ENCODE measurements around the genes FBXL17, MAN2A1 and NREP.

DNA sequence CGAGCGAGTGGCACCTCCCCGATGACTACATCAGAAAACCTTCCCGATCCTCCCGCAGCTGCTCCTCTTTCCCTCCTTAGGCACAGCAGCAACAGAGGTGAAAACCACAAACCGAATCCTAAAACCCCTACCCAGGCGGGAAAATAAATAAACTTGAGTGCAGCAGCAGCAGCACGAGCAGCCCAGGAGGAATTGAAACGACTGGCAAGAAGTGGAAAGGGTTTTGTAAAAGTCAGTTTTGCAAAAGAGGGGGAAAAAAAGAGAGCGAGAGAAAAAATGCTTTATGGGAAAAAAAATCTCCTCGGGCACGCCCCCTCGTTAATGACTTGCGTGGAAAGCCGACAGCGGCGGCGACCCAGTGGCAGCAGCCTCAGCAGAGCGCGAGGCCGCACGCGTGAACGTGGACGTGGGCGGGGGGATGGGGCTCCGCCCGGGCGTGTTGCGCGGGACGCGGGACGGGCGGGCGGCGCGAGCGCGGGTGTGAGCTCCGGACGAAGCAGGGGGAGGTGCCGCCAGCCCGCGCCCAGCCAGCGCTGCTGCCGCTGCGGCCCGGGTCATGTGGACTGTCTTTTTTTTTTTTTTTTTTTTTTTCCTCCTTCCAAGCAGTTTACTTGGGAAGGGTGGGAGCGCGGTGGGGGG is 1.3 kb upstream of the EFNA5 start:
- PRO-cap: bidirectional peak, plus-strand start outside the sequence, minus-strand start at position 392 of the sequence
- RAMPAGE, long total RNA, 2 experiments: start-site peak on the minus strand in 1 of 2 experiments, centred at positions 239 to 401 of the sequence, 39 to 97 reads per replicate

- PRO-cap: no peak
- RAMPAGE, long total RNA, 2 experiments: no peak in any of the 2 experiments
Measured at GRCh38 chr5:107672872-107673336, 2.2 kb upstream of the EFNA5 start.

- PRO-cap: no peak
- RAMPAGE, long total RNA, 2 experiments: no peak in any of the 2 experiments
Measured at GRCh38 chr5:107990693-107991673, 320.2 kb upstream of the EFNA5 start.

GRCh38 chr5:108212889-108213311 is 169.0 kb downstream of the FBXL17 start:
- PRO-cap: no peak
- RAMPAGE, long total RNA, 2 experiments: no peak in any of the 2 experiments

GRCh38 chr5:108360622-108361331 is 21.1 kb downstream of the FBXL17 start:
- PRO-cap: no peak
- RAMPAGE, long total RNA, 2 experiments: no peak in any of the 2 experiments

DNA sequence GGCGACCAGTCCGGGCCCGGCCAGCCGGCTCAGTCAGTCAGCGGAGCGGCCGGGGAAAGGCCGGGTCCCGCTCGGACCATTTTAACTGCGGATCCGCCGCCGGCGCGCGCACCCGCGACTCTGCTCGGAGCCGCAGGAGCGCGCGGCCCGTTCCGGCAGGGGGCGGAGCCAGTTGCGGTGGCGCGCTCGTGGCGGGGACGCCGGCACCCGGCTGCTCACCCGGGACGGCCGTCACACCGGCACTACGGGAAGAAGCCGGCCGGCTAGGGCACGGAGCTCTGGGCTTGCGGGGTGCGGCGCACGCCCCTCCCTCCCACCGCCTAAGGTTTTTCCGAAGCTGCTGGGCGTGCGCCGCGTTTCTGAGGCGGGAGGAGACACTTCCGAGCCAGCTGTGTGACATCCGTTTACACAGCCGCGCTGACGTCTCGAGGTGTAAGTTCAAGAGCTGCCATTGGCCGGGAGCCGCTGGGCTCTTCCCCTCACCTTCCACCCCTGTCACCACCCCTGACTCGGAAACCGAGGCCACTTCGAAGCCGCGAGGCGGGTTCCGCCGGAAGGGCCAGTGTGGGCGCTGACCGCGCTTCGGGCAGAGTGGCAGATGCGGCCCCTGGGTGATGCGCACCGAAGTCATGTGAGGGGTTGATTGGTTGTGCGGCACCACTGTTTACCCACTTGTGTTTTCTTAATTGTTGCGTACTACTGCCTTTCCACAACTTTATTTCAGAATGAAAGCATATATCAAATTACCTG is at the start of gene FBXL17:
Gene FBXL17, minus strand, starts transcription at position 122 of the 750 bp plus-strand sequence.
- PRO-cap: bidirectional peak, plus-strand start at position 171 of the sequence, minus-strand start at position 122 of the sequence; bidirectional peak, plus-strand start at position 562 of the sequence, minus-strand start at position 379 of the sequence
- RAMPAGE, long total RNA, 2 experiments: start-site peak on the minus strand in 2 of 2 experiments, centred at positions 102 to 108 of the sequence, 20 to 21 reads per replicate

- PRO-cap: no peak
- RAMPAGE, long total RNA, 2 experiments: no peak in any of the 2 experiments
Measured at GRCh38 chr5:108760536-108760973, 12.9 kb downstream of the FER start.

- PRO-cap: no peak
- RAMPAGE, long total RNA, 2 experiments: no peak in any of the 2 experiments
Measured at GRCh38 chr5:109407905-109408350, 1.8 kb downstream of the PJA2 start.

- PRO-cap: bidirectional peak, plus-strand start at chr5:109689438, minus-strand start at chr5:109689276; bidirectional peak, plus-strand start at chr5:109689928, minus-strand start at chr5:109690022
- RAMPAGE, long total RNA, 2 experiments: no peak in any of the 2 experiments
Measured at GRCh38 chr5:109689146-109690212, at the start of gene MAN2A1. Gene MAN2A1 (plus strand): TSS chr5:109689927.

DNA sequence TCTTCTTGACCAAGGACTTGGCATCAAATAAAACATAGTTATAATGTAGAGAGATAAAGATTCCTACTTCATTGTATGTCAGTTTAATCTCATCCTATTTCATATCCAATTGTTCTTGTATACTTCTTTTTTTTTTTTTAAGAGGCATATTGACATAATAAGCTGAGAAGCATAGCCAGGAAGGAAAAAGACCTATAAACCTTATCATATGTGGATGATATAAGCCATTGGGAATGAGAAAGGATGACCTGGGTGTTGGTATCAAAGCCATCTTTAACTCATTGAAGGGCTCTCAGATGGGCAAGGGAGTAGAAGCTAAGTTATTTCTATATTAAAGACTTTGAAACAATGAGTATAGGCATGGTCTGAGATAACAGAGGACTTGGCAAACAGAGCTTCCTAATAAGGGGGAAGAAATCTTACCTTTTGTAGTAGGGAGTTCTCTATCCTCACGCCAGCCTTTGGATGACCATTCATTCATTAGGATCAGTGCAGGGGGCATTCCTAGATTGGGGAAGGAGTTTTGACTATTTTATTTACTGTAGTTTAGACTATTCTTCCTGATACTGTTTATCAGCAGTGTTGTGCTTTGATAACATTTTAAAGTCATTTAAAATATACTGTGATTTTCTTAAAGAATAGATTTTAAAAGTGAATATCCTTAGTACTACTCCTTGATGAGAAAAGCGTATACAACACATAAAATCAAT is 95.7 kb downstream of the MAN2A1 start:
- PRO-cap: no peak
- RAMPAGE, long total RNA, 2 experiments: no peak in any of the 2 experiments

DNA sequence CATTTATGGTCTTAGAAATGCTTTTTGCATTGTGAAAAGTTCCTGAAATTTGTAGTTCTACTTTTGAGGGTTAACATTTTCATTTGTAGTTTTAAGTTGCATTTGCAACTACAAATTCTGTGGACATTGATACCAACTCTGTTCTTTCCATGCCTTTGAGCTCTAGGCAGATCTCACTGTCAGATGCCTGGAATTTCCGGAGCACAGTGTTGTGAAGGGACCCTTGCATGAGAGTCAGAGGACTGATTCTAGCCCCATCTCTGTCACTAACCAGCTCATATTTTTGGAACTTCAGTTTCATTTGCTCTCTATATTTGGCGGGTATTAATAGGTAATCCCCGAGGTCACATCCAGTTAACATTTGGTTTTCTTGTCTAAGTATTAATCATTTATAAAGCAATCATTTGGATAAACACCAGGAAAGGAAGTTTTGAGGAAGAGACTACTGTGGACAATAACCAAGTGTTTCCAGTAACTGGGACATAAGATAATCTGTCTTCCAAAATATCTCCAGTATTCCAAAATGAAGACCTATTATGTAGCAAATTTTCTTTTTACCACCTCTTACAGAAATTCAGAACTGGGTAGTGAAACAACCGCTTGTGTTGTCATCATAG is 115.8 kb downstream of the MAN2A1 start:
- PRO-cap: no peak
- RAMPAGE, long total RNA, 2 experiments: no peak in any of the 2 experiments

DNA sequence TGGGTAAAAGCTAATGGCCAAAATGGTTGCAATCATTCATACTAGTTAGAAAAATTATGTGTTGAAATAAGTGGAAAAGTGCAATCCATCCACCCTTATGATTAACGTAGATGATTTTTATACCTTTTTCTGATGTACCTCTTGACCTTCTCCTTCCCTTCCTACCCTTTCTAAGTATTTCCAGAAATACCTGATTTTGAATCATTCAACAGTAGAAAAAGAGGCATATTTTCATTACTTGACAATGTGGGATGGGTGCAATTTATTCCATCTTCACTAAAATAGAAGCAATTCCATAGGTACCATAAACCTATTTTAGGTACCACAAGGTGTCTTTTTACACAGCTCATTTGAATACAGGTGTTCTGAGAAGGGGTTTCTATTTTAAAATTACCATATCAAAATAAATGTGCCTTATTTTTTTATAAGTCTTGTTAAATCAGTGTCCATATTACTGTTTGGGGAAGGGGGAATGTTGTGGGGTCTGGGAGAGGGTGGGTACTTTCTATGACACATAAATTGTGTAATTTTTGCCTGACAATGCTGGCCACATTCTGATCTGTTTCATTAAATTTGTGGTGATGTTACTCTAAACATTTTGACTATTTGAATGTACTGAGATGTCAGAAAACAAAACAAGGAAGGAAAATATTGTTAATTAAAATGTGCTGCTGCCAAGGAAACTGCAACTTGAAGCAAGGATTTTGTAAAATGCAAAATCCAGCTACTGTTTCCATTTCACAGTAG is 177.9 kb downstream of the MAN2A1 start:
- PRO-cap: no peak
- RAMPAGE, long total RNA, 2 experiments: no peak in any of the 2 experiments

- PRO-cap: no peak
- RAMPAGE, long total RNA, 2 experiments: no peak in any of the 2 experiments
Measured at GRCh38 chr5:110734839-110735184, 4.0 kb upstream of the SLC25A46 start.

DNA sequence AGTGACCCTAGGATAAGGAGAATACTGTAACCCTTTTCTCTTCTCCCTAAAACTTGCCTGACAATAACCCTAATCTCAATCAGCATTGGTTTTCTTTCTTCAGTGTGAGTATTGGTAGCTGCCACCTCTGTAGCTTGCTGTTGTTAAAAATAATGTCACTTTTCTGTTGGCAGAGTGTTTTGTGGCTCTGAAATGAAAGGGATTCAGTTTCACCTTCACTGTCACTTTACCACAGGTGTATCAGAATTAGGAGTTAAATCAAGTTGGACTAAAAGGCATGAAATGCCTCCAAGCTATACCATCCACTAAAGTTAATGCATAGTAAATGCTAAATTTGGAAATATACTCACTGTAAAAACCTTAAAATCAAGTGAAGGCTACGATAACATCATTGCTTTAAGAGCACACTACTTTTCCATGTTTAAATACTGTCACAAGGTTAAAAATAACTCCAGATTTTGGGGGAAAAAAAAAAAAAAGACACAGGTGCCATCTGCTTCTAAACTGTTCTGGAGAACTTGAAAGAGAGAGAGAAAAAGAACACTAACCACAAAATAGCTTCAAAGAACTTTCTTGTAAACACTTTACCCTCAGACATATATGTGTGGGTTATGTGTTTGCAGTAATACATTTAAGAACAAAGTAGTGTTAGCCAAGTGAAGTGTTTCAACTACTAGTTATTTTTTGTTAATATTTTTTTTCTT is 6.1 kb downstream of the CAMK4 start:
- PRO-cap: no peak
- RAMPAGE, long total RNA, 2 experiments: no peak in any of the 2 experiments

- PRO-cap: no peak
- RAMPAGE, long total RNA, 2 experiments: no peak in any of the 2 experiments
Measured at GRCh38 chr5:111252887-111253630, 28.9 kb downstream of the CAMK4 start.

- PRO-cap: no peak
- RAMPAGE, long total RNA, 2 experiments: no peak in any of the 2 experiments
Measured at GRCh38 chr5:111301981-111302488, 77.9 kb downstream of the CAMK4 start.

DNA sequence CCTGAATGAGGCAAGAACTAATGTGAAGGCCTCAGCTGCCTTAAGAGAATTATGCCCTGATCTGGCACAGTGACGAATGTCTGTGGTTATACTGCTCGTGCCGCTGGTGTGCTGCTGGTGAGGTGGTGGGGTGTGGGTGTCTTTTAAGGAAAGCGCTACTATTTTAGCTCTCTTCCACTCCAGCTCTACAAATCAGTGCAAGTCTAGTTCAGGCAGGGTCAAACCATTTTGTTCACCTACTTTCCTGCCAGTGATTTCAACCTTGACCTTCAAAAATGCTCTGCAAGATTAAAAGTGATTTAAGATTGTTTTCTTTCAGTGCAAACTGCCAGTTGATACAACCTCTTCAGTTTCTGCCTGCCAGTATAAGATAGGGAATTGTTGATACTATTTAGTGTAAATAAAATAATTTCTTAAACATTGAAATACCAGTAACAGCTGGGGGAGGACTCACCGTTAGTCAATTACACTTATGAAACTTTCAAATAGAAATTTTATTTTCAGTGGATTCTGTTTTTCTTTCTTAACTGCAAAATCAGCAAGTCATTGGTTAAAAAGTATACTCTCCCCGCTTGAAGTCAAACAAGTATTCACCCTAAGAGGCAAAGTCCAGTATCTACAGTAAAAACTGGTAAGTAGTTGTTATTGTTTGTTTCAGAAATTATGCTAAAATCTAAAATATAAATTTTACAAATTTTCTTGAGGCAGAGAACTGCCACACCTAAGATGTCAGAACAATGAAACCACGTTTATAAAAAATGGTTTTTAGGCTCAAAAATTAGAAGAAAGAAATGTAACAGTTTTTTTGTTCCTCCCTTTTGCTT is 22.6 kb downstream of the NREP start:
- PRO-cap: no peak
- RAMPAGE, long total RNA, 2 experiments: no peak in any of the 2 experiments

GRCh38 chr5:111757118-111757629 is at the start of gene NREP:
Gene NREP (minus strand): TSS chr5:111757194.
- PRO-cap: bidirectional peak, plus-strand start at chr5:111757327, minus-strand start at chr5:111757169; bidirectional peak, plus-strand start at chr5:111757567, minus-strand start at chr5:111757401
- RAMPAGE, long total RNA, 2 experiments: no peak in any of the 2 experiments

- PRO-cap: no peak
- RAMPAGE, long total RNA, 2 experiments: no peak in any of the 2 experiments
Measured at GRCh38 chr5:112162098-112162455, 257.0 kb downstream of the EPB41L4A start.

DNA sequence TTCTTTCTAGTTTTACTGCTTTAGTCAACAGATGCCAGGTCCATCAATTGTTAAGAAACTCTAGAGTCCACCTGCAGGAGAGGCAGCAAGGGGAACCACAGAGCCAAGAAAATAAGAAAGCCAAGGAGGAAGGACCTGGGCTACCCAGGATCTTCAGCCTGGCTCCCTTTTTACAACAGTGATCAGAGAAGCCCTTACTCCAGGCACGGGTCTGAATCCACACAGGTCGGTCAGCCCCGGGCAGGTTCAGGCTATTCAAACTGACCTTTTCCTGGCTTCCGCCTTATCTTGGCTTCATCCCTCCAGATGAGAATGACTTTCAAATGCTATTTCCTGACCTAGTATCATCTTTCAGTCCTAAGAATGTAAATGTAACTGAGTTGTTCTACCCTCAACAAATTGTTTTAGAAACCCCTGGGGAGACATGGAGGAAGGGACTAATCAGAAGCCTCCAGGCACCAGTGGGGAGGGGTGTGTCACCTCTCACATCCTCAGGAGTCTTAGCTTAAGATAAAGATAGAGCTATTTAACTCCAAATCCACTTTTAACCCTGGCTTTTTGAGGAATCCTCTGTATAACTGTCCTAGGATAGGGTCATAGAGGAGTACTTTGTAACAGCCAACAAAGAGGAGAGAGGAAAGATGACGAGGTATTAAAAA is 213.2 kb downstream of the EPB41L4A start:
- PRO-cap: no peak
- RAMPAGE, long total RNA, 2 experiments: no peak in any of the 2 experiments

Data from right atrium auricular region (tissue), 2 donors.